ENCODE measurements around a stretch of chr19.

DNA sequence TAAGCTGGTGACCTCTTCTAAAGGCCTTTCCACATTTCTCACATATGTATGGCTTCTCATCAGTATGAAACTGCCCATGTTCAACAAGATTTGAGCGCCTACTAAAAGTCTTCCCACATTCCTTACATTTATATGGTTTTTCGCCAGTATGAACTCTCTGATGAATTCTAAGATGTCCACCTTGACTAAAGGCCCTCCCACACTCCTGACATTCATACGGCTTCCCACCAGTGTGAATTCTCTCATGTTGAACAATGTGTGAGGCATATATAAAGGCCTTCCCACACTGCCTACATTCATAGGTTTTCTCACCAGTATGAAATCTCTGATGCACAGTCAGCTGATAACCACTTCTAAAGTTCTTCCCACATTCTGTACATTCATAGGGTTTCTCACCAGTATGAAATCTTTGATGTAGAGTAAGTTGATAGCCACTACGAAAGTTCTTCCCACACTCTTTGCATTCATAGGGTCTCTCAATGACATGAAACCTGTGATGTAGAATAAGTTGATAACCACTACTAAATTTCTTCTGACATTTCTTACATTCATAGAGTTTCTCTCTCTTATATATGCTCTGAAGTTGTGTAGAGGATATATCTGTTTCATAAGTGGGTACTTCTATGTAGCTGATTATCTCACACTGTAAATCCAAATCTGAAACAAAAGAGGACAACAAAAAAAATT is 20.1 kb upstream of the ZNF607 start:
- RRBS = no CpG with 5 or more reads among the region's 4 CpGs

- RRBS = no CpG with 5 or more reads among the region's 11 CpGs
Measured at GRCh38 chr19:37934056-37934541, 27.1 kb downstream of the SIPA1L3 start.

DNA sequence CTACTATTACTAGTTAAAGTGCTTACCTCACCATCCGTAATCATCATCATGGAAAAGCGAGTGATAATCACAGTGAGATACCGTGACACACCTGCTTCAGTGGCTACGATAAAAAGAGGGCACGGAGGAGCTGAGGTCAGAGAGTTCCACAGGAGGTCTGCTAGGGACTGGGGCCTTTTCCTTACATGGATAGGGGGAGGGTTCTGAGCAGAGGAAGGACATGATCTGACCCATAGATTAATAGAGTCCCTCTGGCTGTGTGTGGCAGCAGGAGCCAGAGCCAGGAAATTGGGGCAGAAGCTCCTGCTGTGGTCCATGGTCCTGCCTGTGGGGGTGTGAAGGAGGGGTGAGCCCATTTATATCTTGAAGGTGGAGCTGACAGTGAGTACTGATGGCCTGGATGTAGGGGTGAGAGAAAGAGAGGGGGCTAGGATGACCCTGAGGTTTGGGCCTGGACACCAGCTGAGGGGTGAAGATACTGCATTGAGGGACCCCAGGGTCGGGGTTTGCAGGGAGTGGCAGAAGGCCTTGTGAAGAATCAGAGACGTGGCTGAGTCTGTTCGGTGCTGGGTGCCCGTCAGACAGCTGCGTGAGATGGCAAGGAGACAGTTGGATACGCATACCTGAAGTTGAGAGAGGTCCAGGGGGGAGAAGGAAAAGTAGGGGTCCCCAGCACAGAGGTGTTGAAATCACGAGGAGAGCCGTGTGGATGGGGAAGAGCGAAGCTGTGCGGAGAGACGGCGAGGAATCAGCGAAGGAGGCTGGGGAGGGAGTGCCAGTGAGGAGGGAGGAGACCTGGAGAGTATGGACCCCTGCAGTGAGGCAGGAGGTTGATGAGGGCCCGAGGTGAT is 136.9 kb downstream of the SIPA1L3 start:
- RRBS = no CpG with 5 or more reads among the region's 19 CpGs

DNA sequence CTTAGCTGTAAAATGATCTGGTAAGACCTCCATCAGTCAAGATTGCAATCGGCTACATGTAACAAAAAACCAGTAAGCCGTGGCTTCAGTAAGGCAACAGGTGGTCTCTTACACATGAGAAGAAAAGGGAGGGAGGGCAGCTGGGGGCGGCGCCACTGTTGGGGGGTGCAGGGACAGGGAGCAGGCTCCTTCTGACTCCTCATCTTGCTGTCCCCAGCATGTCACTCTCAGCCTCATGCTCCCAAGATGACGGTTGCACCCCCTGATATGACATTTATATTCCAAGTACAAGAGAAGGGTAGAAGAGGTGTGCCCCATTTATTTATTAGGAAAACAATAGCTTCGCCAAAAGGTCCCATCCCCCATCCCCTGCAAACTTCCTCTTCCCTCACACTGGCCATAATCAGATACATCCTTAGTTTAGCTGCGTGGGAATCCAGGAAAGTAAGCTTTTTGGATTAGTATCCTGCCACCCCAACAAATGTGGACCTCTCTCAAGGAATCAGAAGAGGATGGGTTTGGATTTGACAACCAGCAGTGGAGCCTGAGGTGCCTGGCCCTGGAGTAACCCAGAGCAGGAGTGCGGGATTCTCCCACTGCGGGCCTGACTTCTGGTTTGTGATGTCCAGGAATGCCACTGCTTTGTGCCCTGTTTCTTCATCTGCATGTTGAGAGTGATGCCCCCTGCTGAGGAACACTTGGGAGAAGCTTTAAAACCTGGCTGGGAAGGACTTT is 148.3 kb downstream of the SIPA1L3 start:
- RRBS = no CpG with 5 or more reads among the region's 9 CpGs

DNA sequence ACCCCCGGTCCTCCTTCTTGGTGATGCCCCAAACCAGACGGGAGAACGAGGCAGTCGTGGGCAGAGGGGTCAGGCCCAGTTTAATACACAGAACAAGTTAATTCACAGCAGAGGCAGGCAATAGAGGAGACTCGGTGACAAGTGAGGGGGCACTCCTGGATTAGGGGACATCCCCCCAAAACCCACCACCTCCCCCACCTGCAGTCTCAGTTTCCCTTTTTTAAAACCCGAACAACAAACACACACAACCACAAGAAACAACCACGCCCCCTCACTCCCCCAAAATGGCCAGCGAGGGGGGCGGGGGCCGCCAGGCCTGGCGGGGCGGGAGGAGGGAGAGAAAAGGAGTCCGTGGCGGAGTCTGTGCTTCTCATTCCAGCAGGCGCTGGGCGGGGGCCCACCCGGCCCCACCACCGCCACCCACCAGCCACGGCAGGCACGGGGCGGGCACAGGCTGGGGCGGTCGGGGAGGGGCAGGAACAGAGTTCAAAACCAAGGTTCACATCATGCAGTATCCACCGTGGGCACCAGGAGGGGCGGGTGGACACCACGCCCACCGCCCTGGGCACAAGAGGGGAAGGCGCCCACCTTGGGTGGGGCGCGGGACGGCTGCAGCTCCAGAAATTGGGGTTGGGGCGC is 13.0 kb downstream of the DPF1 start:
- RRBS = 13% methylated on average over 1 of the region's 32 CpGs

GRCh38 chr19:38211591-38212322 is 12.3 kb downstream of the DPF1 start:
- RRBS = 28% methylated on average over 4 of the region's 28 CpGs

- RRBS = 32% methylated on average over 15 of the region's 51 CpGs
Measured at GRCh38 chr19:38222300-38222937, 1.6 kb downstream of the DPF1 start.

DNA sequence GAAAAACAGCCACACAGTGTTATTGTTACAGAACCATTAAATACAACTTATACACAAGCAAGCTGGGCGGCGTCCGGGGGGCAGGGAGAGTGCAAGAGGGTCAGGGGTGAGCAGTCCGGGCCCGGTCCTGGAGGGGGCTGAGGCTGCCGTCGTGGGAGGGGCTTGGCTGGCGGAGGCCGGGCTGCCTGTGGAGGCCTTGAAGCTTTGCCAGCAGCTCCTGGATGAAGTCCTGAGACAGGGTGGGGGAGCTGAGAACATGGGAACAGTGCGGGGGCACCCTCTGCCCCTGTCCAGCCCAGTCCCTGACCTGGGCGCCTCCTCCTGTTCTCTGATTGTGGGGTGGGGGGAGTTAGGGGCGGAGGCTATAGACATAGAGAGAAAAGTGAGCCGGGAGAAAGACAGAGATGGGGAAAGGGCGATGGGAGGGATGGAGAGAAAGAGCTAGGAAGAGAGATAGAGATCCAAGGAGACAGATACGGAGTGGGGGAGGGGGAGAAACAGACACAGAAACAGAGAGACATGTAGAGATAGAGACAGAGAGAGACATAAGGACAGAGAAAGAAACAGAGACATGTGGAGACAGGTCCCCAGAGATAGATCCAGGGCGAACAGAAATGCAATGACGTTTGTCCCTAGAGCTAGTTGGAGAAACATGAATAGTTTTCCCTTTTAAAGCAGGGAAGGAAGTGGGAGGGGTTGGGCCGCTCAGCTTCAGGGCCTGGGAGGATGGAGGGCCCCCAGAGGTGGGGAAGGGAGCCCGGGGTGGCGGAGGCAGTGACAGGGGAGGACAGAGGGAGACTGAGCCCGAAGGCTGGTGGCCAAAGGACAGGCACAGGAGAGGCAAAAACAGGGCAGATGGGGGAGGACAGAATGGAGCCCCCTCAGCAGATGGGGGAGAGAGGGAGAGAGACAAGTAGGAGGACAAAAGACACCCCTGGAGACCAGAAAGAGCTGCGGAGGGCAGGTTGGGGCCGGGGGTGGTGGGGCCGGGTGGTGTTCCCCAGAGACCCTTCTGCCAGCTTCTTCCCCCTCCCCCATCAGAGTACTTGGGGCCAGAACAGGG is 4.6 kb downstream of the PPP1R14A start:
- RRBS = 34% methylated on average over 8 of the region's 24 CpGs

DNA sequence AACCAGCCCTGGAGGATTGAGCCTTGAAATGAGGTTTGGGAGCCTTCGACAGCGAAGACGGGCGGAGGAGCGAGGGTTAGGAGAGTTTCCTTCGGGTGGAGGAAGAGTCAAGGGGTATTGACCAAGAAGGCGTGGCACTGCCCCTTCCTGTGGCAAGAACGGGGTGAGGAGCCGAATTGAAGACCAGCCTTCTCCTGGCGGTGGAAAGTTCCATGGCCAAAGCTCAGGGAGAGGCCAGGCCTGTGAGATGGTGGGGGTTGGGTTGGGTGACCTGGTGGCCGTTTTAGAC is 703 bp downstream of the SPINT2 start:
- RRBS = no CpG with 5 or more reads among the region's 11 CpGs

DNA sequence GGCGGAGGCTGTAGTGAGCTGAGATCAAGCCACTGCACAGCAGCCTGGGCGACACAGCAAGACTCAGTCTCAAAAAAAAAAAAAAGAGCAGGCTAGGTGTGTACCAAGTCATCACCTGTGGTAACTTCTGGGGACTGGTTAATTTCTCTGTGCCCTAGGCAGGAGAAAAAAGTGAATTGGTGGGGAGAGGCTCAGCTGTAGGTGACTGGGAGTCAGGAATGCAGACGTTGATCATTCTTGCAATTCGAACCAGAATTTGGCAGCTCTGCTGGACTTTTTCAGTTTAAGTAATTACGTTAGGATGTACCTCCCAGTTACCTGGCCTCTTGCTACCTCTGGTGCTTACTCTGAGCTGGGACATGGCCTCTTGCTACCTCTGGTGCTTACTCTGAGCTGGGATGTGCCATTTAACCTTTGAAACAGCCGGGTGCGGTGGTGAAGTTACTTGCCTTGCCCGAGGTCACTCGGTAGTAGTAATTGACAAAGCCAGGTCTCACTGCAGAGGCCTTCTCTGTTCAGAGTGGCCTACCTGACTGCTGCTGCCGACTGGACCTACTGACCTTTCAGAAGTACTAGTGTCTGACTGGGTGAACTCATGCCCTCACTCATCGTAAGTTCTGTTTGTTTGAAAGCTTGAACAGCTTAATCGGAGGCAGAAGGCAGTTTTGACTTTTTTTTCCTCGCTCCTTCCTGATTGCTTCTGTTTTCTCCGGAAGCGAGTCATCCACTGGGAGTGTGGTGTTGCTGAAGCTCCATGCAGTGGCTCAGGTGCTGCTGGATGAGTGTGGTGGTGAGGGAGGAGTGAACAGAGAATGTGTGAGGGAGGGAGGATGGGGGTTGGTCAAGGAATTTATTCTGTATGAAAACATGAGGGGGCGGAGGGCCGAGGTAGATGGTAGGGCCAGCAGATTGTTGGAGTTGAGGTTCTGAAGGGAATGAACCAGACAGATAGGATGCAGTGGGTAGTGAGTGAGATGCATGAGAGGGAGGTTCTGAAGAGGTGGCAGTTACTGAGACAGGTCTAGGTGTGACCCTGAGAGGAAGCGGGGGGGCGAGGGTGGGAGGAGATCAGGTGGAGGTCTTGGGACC is 2.6 kb downstream of the SPINT2 start:
- RRBS = no CpG with 5 or more reads among the region's 19 CpGs

- RRBS = no CpG with 5 or more reads among the region's 17 CpGs
Measured at GRCh38 chr19:38290407-38291354, 13.4 kb upstream of the C19orf33 start.

GRCh38 chr19:38318645-38319030 is 1.0 kb upstream of the KCNK6 start:
- RRBS = no CpG with 5 or more reads among the region's 6 CpGs

DNA sequence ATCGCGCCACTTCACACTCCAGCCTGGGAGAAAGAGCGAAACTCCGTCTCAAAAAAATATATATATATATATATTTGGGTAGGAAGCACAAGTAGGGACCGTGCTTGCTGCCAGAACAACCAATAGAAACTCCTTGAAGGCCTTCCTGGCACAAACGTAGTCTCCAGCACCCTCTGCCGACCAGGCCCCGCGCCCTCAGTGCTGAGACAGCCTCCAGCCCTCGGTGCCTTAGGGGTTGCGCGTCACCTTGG is 218 bp upstream of the CATSPERG start:
- RRBS = no CpG with 5 or more reads among the region's 12 CpGs

GRCh38 chr19:38374195-38374539 is 204 bp upstream of the PSMD8 start:
- RRBS = no CpG with 5 or more reads among the region's 9 CpGs

DNA sequence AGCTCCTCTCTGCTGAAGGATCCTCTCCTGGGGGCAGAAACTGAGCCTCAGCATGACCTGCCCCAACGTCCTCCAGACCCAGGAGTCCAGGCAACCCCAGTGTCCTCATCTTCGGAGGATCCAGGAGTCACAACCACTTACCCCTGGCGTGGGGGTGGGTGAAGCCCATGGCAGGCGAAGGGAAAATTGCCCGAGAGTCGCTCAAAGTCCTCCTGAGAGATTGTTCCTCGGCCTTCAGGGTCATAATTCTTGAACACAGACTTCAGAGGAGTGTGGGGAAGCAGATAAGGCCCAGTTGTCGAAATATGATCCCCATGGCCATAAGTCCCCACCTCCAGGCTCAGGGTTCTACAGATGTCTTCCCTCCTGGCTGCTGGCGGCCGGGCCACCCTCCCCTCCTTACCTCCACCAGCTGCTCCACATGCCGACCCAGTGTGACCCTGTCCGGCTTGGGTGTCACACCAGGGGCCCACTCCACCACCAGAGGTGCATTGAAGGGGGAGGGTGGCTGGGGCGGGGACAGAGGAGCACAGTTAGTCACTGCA is 10.0 kb downstream of the FAM98C start:
- RRBS = 57% methylated on average over 3 of the region's 13 CpGs

- RRBS = 10% methylated on average over 4 of the region's 12 CpGs
Measured at GRCh38 chr19:38648897-38649421, 1.5 kb downstream of the ACTN4 start.

- RRBS = no CpG with 5 or more reads among the region's 5 CpGs
Measured at GRCh38 chr19:38675456-38675691, 27.9 kb downstream of the ACTN4 start.

GRCh38 chr19:38690707-38691207 is 43.3 kb downstream of the ACTN4 start:
- RRBS = no CpG with 5 or more reads among the region's 8 CpGs

DNA sequence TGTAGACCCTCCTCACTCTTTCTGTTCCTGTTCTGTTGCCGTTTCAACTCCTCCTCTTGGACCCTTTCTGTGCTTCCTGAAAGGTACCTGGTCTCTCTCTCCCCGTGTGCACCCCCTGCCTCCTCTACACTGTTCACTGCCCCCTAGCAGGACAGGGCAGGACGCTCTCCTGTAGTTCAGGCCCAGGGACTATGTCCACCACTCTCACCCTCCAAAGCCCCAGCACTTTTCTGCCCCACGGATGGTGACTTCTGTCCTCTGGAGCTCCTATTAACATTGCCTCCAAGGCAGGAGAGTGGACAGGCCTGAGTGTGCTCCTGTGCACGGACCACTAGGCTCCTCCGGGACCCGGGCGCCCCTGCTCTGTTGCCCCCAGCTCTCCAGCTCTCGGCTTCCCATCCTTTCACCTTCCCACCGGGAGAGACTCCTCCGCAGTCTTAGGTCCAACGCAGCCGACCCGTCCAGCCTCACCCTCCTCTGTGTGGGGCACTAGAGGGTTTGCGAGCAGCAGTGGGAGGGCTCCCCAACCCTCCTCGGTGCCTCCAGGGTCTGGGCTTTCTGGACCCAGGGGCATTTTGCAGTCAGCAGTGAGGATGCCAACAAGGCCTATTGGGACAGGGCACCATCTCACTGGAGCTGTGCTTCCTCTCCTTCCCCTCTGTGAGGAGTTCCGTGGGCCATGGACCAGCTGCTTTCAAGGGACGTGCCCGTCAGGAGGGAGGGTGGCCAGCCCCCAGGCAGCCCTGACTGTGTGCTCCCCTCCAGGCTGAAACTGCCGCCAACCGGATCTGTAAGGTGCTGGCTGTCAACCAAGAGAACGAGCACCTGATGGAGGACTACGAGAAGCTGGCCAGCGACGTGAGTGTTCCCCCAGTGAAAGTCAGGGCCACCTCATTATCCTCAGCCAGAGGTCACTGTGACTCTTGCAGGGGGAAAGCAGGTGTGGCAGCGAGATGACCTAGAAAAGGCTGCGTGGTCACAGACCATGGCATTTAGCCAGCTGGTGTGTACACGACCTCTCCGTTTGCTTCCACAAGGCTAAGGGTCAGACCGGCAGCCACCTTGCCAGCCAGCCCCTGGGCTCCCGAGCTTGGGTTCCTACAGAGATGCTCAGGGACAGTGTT is 30.2 kb downstream of the CAPN12 start:
- RRBS = 97% methylated on average over 4 of the region's 31 CpGs

DNA sequence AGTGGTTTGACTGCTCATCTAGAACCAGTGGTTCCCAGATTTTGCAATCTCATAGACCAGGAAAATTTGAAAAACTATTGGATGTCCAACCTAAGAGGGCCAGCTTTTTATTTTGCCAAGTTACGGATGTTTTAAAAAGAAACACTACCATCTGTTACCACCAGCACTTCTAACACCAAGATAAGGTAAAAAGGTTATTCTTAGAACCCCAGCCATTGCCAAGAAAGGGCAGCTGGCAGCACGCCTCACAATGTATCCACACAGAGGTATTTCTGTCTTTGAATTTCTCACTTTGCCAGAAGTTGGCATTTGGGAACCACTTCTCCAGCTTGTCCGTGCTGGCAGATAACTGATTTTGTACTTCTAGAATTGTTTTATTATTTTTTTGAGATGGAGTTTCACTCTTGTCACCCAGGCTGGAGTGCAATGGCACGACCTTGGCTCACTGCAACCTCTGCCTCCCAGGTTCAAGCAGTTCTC is 28.7 kb downstream of the CAPN12 start:
- RRBS = no CpG with 5 or more reads among the region's 4 CpGs

All from islet of Langerhans (tissue), 1 donor.